Skeletal muscle tissue (tissue), 7 donors: Measurements from ENCODE around the gene PPP2R2D.

- PRO-cap, 3 experiments, result no peak in any of the 3 experiments
- RAMPAGE, long total RNA, result no peak
- RRBS, 2 experiments, result no CpG with 5 or more reads among the region's 11 CpGs
Measured at GRCh38 chr10:127911411-127912027, 4.6 kb downstream of the PTPRE start.

- PRO-cap, 3 experiments, result no peak in any of the 3 experiments
- RAMPAGE, long total RNA, result no peak
- RRBS, 2 experiments, result no CpG with 5 or more reads among the region's 8 CpGs
Measured at GRCh38 chr10:127990307-127990838, 83.5 kb downstream of the PTPRE start.

- PRO-cap, 3 experiments, result no peak in any of the 3 experiments
- RAMPAGE, long total RNA, result no peak
- RRBS, 2 experiments, result no CpG with 5 or more reads among the region's 5 CpGs
Measured at GRCh38 chr10:128050660-128051541, 75.3 kb downstream of the MKI67 start.

- PRO-cap, 3 experiments, result no peak in any of the 3 experiments
- RAMPAGE, long total RNA, result no peak
- RRBS, 2 experiments, result no CpG with 5 or more reads among the region's 25 CpGs
Measured at GRCh38 chr10:128056373-128057340, 69.6 kb downstream of the MKI67 start.

GRCh38 chr10:128077818-128078220, 48.4 kb downstream of the MKI67 start:
- PRO-cap, 3 experiments, result no peak in any of the 3 experiments
- RAMPAGE, long total RNA, result no peak
- RRBS, 2 experiments, result no CpG with 5 or more reads among the region's 6 CpGs

- PRO-cap, 3 experiments, result peak in 1 of 3 experiments; most common minus-strand start chr10:129249425 (in 1)
- RAMPAGE, long total RNA, result no peak
- RRBS, 2 experiments, result no CpG with 5 or more reads among the region's 2 CpGs
Measured at GRCh38 chr10:129249108-129249645, 217.9 kb upstream of the MGMT start.

DNA sequence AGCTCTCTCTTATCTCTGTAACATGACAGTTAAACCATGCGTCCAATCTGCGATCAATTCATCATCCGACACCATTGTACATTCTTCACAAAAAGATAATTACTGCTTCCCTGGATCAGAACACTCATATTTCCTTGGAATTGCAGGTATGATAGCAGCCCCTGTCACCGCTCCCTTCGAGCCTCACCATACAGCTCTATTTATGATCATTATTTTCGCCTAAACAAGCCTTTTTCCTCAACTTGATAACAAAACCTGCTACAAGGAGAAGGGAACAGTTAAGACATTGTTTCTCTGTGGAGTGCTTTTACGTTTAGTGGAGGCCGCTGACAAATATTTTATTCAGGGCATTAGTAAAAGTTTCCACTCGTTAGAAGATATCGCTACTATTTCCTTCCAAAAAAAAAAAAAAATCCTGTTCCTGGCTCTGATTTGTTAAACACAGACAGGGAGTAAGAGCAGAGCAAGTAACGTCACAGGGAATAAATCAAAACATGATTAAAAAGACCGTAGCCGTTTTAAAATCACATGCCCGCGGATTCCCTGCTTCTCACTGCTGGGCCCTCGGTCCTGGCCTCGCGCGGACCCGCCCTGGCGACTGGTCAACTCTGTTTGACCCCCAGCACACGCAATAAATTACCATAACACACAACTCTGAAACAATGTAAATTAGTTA, 18.3 kb downstream of the EBF3 start:
- PRO-cap, 3 experiments, result peak in 3 of 3 experiments; most common plus-strand start position 529 of the sequence (in 2); most common minus-strand start position 315 of the sequence (in 1)
- RAMPAGE, long total RNA, result no peak
- RRBS, 2 experiments, result no CpG with 5 or more reads among the region's 22 CpGs

GRCh38 chr10:129958572-129959251, 5.4 kb downstream of the EBF3 start:
- PRO-cap, 3 experiments, result peak in 1 of 3 experiments; most common plus-strand start chr10:129958998 (in 1); most common minus-strand start chr10:129958820 (in 1)
- RAMPAGE, long total RNA, result no peak
- RRBS, 2 experiments, result 3 to 5% methylated on average over 23 to 25 of the region's 73 CpGs

GRCh38 chr10:130300485-130300933, 164.3 kb downstream of the GLRX3 start:
- PRO-cap, 3 experiments, result no peak in any of the 3 experiments
- RAMPAGE, long total RNA, result no peak
- RRBS, 2 experiments, result 56 to 78% methylated on average over 2 of the region's 24 CpGs

- PRO-cap, 3 experiments, result no peak in any of the 3 experiments
- RAMPAGE, long total RNA, result no peak
- RRBS, 2 experiments, result no CpG with 5 or more reads among the region's 5 CpGs
Measured at GRCh38 chr10:131385351-131385772, 73.8 kb upstream of the TCERG1L start.

GRCh38 chr10:131900737-131901357, at the start of gene PPP2R2D:
PPP2R2D (plus strand) TSS chr10:131901008.
- PRO-cap, 3 experiments, result peak in 3 of 3 experiments; most common plus-strand start chr10:131901028 (in 2); most common minus-strand start chr10:131900844 (in 1)
- RAMPAGE, long total RNA, result no peak
- RRBS, 2 experiments, result no CpG with 5 or more reads among the region's 92 CpGs

- PRO-cap, 3 experiments, result no peak in any of the 3 experiments
- RAMPAGE, long total RNA, result no peak
- RRBS, 2 experiments, result no CpG with 5 or more reads among the region's 16 CpGs
Measured at GRCh38 chr10:131949896-131950502, 31.7 kb downstream of the BNIP3 start.

DNA sequence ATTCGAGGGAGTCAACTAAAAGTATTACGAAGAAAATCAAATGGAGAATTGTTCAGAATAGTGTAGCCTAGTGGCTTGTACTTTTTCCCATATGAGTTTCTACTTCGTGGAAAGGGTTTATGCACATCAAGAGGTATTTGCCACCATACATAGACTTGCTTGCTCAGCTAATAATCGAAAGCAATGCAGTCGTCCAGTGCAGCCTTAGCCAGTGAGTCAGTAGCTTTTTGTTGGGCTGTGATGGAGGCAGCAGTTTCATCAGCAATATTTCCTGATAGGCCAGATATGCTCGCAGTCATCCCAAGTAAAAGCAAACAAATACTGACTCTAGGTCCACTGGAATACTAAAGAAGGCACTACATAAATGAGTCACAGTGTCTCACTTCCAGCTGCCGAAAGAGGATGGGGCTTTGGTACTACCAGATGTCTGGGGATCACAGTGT, 2.0 kb upstream of the BNIP3 start:
- PRO-cap, 3 experiments, result no peak in any of the 3 experiments
- RAMPAGE, long total RNA, result no peak
- RRBS, 2 experiments, result no CpG with 5 or more reads among the region's 7 CpGs

DNA sequence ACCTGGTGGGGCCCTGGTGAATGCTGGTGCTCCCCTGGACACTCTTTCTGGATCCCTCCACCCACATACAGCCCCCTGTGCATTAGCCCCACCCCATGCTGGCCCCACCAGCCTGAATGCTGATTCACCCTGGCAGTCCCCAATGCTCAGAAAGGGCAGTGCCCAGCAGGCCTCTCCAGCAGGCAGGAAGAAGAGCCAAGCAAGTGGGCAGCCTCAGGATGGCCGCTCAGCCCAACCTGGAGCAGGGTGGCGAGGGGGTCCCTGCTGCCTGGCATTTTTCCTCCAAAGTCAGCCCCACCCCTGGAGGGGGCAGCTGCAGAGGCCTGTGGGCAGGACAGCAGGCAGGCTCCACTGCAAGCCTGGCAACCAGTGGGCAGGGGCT, 1.7 kb upstream of the PWWP2B start:
- PRO-cap, 3 experiments, result no peak in any of the 3 experiments
- RAMPAGE, long total RNA, result no peak
- RRBS, 2 experiments, result no CpG with 5 or more reads among the region's 2 CpGs

DNA sequence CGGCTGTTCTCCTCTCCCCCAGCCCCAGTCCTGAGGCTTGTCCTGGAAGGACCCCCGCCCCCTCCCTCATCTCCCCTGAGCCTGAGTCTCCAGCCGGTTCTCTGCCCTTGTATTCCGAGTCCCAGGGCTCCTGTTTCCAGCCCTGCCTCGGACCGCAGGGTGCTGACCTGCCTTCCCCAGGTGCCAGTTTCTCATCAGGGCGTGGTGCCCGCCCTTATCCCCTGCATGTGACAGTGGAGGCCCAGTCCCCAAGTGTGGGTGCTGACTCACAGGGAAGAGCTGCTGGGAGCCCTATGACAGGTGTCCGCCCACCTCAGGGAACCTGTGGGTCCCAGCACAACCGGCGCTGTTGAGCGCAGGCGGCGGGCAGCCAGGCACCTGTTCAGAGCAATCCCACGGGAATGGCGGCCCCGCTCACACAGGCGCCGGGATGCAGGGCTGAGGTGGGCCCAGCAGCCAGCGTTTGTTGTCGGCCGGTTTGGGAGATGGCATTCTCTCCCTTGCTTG, 2.0 kb downstream of the PWWP2B start:
- PRO-cap, 3 experiments, result peak in 2 of 3 experiments; most common plus-strand start position 346 of the sequence (in 1); most common minus-strand start position 164 of the sequence (in 2)
- RAMPAGE, long total RNA, result no peak
- RRBS, 2 experiments, result 21 to 33% methylated on average over 14 to 15 of the region's 22 CpGs

DNA sequence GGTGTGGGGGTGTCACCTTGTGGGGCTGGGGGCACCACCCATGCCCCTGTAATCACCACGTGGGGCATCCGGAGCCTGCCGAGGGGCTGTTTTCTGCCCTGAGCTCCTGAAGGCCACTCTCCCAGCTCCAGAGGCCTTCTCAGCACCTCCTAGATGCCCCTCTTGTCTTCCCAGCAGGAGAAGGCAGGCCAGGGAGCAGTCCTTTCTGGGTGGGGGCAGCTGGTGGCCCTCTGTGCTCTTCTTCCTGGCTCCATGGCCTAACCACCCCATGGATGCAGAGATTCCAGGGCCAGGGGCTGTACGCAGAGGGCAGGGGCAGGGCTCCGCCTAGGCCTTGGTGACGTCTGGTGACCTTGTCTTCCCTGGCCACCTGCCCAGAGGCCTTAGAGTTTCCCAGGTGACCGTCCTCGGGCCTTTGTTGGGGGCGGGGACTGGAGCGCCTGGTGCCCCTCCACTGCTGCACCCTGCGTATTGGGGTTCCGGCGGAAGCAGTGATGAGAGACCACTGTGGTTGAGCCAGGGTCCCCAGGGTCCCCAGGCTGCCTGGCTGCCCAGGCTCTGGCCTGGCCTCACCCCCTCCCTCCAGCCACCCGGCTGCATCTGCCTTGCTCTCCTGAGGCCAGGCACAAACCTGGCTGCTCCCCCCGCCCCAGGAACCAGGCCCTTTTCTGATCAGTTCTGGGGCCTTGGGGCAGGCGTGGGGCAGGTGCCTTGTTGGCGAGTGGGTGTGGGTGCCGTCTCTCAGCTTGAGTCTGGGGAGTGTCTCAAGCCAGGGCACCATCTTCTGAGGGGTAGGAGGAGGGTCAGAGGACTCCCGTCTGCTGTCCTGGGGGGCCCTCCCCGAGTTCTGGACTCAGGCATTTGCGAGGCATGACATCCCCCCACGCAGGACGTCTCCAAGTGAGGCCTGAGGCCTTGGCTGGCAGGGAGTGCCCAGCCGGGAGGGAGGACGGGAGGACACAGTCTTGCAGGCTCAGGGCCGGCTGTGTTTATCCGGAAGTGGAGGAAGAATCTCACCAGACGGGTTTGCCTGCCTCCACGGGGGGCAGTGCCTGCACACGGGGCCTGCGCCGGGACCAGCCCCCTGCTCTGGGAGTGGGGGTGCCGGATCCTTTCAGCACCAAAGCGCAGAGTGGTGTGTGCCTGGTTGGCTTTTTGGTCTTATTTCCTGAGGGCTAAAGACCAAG, 10.5 kb downstream of the PWWP2B start:
- PRO-cap, 3 experiments, result no peak in any of the 3 experiments
- RAMPAGE, long total RNA, result no peak
- RRBS, 2 experiments, result 49 to 63% methylated on average over 8 to 11 of the region's 34 CpGs

GRCh38 chr10:132452904-132453546, 56.0 kb downstream of the PWWP2B start:
- PRO-cap, 3 experiments, result no peak in any of the 3 experiments
- RAMPAGE, long total RNA, result no peak
- RRBS, 2 experiments, result 1 to 3% methylated on average over 23 to 27 of the region's 42 CpGs

DNA sequence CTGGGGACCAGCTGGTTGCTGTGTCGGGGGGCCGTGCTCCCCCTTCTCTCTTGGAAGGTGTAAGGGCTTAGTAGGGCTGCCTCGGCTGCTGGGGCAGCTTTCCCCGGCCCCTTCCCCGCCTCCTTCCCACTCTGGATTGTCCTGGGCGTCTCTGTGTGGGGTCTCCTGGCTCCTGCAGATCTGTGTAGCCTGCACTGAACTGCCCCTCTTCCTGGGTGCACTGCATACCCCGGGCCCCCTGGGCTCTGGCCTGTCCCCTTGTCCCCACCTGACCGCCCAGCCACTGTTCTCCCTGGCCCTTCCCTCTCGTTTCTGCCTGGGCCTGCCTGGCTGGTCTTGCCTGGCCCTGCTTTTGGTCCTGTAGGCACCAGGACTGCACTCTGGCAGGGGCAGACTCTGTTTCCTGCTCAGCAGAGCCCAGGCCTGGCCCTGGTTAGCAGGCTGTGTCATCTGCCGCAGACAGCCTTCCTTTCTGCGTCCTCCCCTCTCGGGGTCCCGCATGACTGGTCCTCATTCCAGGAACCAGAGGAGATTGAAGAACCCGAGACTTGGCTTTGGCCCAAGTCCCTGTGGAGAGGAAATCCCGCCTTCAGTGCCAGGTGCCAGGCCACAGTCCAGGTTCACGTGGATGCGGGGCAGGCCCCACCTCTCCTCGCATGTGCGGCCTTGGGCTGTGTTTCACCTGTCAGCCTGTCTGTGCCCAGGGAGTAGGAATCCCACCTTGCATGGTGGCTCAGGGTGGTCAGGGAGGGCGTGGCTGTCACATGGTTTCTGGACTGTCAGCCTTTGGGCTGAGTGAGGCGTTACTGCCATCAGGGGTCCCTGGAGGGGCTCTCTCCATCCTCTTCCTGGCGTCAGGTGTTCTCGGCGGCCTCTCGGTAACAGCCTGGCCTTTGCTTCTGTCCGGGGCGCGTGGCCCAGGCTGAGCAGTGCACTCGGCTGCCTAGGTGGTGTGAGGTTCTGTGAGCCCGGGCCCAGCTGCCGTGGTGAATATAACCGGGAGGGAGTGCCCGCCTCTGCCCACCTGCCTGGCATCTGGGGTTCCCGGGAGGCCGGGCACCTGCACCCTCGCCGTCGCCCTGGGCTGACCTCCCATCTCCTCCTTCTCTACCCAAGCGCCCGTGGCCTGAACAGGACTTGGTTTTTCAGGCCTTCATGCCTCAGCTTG, 9.3 kb downstream of the INPP5A start:
- PRO-cap, 3 experiments, result no peak in any of the 3 experiments
- RAMPAGE, long total RNA, result no peak
- RRBS, 2 experiments, result 90 to 94% methylated on average over 8 to 9 of the region's 40 CpGs

DNA sequence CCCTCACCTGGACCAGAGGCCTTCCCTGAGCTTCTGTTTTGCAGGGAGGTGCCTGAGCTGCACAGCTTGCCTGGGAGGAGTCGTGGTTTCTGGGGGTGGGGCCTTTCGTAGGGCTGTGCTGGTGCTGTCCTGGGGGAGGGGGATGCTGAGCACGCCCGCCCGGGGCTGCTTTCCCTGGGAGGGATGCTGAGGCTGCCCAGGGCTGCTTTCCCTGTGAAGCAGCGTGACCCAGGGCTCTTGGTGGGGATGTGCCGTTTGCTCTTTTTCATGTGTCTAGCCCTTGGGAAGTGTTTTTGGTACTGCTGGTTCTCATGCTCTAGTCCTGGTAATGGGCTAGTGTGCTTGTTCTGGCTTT, 34.7 kb downstream of the INPP5A start:
- PRO-cap, 3 experiments, result no peak in any of the 3 experiments
- RAMPAGE, long total RNA, result no peak
- RRBS, 2 experiments, result no CpG with 5 or more reads among the region's 7 CpGs

GRCh38 chr10:132572689-132573683, 35.4 kb downstream of the INPP5A start:
- PRO-cap, 3 experiments, result no peak in any of the 3 experiments
- RAMPAGE, long total RNA, result no peak
- RRBS, 2 experiments, result no CpG with 5 or more reads among the region's 29 CpGs